ENCODE data around the genes MAP3K13 and DGKG.

DNA sequence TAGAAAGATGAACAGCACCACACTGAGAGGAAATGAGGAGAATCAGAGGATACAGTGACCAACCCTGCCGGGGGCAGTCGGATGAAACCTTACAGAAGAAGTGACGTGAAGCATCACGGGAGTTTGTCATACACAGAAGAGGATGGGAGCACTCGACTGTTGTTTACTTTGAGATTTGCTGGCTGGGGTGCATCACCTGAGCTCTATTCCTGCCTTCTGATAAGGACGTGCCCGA, 45.4 kb downstream of the MAGEF1 start:
- PRO-cap, result no peak
- RAMPAGE, long total RNA, 4 experiments, result no peak in any of the 4 experiments

DNA sequence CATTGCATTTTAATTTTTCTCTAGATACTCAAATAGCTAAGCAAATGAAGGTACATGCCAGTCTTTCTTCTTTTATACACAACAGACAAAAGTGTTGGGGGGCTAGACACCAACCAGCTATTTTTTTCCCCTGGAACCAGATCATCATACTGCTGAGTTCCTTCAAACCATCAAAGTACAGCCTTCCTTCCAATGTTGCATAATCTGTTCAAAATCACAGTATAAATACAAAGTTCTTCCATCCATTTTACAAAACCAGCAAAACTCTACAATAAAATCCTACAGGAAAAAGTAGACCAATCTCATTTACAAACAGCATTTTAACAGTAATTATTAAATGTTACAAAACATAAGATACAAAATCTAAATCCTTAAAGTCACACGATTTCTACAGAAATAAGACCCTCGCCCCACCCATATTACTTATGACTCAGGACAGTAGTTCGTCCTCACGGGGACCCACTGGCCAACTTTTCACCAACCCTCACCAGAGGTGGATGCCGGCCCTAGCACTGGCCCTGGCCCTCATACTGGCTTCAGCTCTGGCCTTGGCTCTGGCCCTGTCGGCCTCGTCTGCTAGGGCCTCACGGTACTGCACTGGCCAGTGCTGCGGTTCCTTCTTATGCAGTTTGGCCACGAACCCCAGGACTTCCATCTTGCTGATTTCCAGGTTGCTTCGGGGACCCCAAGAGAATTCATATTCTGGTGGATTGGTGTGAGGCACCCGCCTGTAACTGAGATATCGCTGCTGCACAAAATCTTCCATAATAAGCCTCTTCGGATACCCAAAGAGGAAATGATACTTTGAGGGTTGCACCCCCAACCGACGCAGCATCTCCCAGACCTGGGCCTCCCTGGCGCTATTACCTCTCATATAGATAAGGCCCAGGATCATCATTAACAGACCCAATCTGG, 1.2 kb downstream of the MAGEF1 start:
- PRO-cap, result no peak
- RAMPAGE, long total RNA, 4 experiments, result start-site peak on the minus strand in 2 of 4 experiments, centred at positions 171 to 604 of the sequence, 5 to 32 reads per replicate

DNA sequence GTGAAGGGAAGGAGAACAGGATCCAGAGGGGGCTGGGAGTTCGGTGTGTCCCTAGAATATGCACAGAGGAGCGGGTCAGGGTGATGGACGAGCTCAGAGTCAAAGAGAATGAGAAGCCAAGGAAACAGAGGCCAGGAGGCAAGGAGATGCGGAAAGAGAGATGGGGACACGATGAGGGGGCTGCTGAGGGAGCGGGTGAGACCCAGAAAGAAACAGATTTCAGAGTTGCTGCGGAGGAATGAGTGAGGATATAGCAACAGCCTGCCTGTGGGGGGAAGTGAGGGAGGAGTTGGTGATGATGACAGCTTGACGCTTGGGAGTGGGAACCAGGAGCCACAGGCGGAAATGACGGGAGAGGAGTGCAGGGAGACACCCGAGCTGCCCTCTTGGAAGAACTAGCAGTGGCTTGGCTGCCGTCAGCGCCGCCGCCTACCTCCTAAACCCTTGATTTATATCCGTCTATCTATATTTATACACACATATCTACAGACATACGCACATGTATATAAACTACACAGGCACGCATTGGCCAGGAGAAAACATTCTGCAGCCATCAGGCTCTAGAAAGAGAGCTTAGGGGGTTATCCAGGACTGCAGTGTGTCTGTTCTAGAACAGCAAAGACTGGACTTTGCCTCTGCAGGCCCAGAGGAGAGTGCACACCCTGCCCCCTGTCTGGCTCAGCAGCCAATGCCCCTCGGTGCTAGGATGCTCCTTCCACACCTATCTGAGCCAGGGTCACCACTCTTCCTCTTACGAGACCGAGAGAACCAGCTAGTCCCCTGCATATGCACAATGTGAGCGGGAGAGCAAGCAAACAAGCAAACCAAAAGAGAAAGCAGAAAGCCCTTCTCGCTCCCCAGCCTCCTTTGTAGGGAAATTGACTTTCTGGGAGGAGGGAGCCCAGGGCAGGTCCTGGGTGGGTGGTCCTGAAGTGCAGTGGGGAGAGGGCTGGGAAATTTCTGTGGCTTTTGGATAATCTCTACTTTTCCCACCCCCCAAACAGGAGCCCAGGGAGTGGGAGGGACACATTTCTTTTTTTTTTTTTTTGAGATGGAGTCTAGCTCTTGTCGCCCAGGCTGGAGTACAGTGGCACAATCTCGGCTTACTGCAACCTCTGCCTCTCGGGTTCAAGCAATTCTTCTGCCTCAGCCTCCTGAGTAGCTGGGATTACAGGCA, 45.3 kb upstream of the MAGEF1 start:
- PRO-cap, result bidirectional peak, plus-strand start at position 342 of the sequence, minus-strand start at position 269 of the sequence
- RAMPAGE, long total RNA, 4 experiments, result no peak in any of the 4 experiments

DNA sequence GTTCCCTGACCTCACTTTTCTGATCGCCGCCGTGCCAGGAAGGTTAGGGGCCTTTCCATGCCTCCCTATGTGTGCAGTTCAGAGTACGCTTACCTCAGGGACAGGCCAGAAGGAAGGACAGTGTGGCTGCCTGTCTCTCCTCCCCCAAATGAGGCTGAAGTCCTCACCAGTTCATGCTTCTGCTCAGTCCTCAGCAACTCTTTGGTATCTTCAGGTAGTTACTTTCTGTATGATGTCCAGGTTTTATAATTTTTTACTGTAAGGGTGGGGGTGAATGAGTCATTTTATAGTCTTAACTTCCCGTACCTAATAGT, 98.7 kb downstream of the VPS8 start:
- PRO-cap, result unidirectional peak, minus-strand start at position 67 of the sequence; unidirectional peak, minus-strand start at position 150 of the sequence; unidirectional peak, minus-strand start at position 203 of the sequence
- RAMPAGE, long total RNA, 4 experiments, result no peak in any of the 4 experiments

- PRO-cap, result no peak
- RAMPAGE, long total RNA, 4 experiments, result no peak in any of the 4 experiments
Observed at GRCh38 chr3:185151101-185151513, 1.8 kb downstream of the C3orf70 start.

DNA sequence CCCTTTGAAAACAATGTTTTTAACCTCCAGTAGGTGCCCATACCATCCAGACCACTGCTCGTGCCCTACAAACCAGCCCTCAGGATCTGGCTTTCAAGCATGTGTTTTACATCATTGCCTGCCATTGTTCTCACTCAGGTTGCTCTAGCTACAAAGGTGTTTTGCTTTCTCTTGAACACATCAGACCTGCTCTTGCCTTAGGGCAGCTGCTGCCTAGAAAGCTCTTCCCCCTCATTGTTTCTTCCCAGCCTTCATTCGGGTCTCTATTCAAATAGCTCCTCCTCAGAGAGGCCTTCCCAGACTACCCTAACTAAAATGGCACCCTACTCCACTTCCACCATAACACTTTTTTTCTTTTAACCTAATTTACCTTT, 32.2 kb upstream of the MAP3K13 start:
- PRO-cap, result no peak
- RAMPAGE, long total RNA, 4 experiments, result no peak in any of the 4 experiments

GRCh38 chr3:185362746-185363947, at the start of gene MAP3K13:
Gene MAP3K13, plus strand, starts transcription at chr3:185363136.
- PRO-cap, result no peak
- RAMPAGE, long total RNA, 4 experiments, result no peak in any of the 4 experiments

DNA sequence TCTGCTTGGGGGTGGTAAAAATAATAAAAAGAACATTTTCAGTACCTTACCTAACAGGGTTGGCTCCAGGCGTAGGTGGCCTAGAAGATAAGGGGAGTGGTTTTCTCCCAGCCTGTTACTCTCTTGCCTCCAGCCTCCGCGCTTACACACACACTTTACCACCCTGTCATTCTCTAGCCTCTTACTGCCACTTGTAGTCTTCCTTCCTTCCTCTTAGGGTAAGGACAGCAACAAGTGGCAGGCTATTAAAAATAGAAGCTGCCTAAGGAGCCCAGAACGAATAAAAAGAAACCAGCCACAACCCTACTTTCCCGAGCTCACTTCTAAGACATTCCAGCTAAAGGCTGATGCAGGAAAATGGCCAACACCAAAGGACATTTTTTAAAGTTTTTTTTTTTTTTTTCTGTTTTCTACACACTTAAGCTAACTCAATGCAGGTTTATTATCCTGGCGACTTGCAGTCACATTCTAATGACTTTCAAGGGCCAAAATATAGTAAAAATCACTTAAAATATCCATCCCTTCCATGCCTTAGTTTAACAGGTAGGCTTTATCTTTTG, 9.7 kb upstream of the LIPH start:
- PRO-cap, result no peak
- RAMPAGE, long total RNA, 4 experiments, result no peak in any of the 4 experiments

DNA sequence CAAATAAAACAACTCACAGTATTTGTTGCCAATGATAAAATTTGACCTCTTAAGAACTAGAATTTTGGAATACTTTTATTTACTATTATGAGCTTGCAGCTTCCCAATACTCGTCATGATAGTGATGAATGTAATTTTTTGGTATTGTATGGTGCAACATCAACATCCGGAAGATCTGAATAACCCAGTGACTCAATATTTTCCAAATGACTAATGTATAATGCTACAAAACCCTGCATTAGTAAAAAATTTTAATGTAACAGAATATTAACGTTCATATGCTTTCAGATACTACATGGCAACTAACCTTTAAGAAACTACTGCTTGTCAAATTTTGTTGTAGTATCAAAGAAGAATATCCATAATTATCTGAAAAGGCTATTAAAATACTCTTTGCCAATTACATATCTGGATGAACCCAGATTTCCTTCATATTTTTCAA, 95.4 kb downstream of the IGF2BP2 start:
- PRO-cap, result no peak
- RAMPAGE, long total RNA, 4 experiments, result no peak in any of the 4 experiments

DNA sequence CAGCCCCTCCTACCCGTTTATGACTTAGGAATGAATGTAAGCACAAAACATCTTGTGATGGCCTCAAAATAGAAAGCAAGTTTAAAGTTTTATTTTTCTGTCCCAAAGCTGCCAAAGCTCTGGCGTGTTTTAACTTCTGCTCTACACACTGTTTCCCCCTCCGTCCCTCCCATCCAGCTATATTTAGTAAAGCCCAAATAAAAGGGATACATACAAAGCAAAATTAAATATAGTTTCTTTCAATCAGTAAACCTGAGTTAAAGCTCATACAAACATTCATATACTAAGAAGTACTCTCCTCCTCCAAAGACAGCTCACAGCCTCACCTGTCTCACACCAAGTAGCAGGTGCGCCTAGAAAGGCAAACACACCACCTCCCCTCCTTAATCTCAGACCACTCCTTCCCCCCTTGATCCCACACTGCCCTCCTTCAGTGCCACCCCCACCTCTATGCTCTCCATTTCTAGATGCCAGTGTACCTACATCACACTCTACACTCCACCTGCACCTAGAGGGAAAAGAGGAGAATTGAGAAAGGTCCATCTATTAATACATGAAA, 59.7 kb downstream of the IGF2BP2 start:
- PRO-cap, result no peak
- RAMPAGE, long total RNA, 4 experiments, result no peak in any of the 4 experiments

DNA sequence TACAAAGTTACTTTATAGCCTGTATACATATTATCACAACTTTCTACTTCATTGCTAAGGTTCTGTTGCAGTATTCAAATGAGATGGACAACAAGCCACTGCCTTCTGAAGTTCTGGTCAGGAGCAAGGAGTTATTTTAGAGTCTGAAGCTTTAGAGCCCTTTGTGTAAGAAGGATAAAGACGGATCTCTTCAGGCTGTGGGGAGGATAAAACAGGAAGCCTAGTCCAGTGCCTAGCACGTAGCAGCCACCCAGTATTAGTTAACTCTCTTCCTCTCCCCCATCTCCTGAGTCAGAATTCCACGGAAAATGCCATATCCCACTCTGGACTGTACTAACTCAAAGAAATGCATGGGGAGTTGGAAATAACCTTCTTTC, 9.5 kb downstream of the IGF2BP2 start:
- PRO-cap, result no peak
- RAMPAGE, long total RNA, 4 experiments, result no peak in any of the 4 experiments

DNA sequence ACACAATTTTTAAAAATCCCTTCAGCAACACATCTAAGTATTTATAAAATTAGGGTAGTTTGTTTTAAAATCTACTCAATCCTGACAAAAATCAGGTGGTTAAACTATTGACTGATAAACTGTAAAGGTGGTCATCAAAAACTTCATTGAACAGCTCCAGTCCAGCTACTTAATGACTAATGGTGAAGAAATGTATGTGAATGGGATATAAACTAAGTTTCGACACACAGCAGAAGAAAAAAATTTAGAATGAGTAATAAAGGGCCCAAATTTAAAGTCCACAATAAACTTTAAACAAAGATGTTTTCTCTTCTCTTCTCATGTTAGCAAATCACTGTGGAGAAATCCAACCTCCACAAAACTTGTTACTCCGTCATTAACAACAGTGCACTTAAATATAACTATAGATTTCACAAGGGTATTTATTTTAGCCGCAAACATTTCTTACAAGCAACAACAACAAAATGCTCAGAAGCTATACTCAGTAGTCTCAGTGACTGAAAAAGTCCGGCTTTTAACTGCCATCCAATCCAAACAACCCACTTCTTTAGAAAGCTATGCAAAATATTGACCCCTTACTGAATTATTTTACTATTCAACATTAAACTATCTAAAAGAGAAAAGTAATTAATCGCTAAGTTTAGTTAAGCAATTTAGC, 2.6 kb downstream of the IGF2BP2 start:
- PRO-cap, result no peak
- RAMPAGE, long total RNA, 4 experiments, result no peak in any of the 4 experiments

GRCh38 chr3:185922555-185923214, 15.1 kb downstream of the TRA2B start:
- PRO-cap, result no peak
- RAMPAGE, long total RNA, 4 experiments, result no peak in any of the 4 experiments

DNA sequence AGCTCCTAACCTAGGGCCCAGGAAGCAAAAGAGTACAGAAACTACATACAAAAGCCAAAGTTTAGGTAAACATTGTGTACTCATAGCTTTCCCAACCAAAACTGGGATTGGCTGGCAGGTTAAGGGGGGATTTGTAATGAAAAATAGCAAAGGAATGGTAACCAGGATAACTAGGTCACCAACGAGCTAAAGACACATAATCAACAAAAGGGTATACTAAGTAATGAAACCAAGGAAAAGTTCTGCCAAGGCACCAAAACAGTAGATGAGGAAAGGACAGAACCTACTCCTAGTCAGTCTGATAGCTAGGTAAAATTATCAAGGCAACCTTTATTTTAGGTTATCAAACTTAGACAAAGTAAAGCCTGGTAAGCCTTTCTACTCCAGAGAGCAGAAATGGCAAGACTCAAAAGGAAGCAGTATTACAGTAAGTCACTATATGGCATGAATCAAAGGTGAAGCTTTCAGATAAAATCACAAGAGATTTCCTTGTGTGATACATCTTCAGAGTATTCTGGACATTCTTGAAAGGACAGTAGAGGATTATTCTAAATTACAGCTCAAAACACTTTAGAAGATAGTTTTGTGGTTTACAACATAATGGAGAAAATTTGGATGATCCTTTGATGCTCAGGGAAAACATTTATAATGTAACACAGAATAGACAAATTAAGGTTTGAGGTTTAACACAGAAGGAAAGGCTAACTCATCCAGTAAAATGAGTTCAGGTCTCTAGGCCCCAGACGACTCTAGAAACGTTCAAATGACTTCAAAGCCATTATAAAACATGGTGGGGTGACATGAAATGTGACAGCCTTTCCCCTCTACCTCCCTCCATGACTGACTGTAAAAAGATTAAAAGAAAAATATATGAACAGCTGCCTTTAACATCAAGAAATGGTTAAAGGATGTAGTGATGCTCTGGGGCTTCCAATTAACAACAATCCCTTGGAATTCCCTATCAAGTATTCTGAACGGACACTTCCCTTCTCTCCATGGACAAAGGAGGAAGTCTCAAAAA, 9.9 kb downstream of the TRA2B start:
- PRO-cap, result unidirectional peak, minus-strand start at position 412 of the sequence
- RAMPAGE, long total RNA, 4 experiments, result no peak in any of the 4 experiments

GRCh38 chr3:186078872-186079134, 30.1 kb downstream of the ETV5 start:
- PRO-cap, result no peak
- RAMPAGE, long total RNA, 4 experiments, result no peak in any of the 4 experiments

- PRO-cap, result no peak
- RAMPAGE, long total RNA, 4 experiments, result no peak in any of the 4 experiments
Observed at GRCh38 chr3:186095477-186095676, 13.5 kb downstream of the ETV5 start.

- PRO-cap, result no peak
- RAMPAGE, long total RNA, 4 experiments, result no peak in any of the 4 experiments
Observed at GRCh38 chr3:186193417-186193930, 84.6 kb upstream of the ETV5 start.

DNA sequence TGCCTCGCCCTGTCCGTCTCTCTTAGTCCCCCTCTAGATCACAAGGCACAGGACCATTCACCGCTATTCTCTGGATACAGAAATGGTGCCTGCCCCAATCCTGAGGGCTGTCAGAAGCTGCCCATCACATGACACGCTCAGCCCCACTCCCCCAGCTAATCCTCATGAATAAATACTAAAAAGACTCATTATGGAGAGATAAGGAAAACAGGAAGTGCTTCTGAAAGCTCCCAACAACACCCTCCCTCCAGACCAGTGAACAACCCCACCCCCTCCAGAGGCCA, 100.8 kb upstream of the ETV5 start:
- PRO-cap, result no peak
- RAMPAGE, long total RNA, 4 experiments, result no peak in any of the 4 experiments

DNA sequence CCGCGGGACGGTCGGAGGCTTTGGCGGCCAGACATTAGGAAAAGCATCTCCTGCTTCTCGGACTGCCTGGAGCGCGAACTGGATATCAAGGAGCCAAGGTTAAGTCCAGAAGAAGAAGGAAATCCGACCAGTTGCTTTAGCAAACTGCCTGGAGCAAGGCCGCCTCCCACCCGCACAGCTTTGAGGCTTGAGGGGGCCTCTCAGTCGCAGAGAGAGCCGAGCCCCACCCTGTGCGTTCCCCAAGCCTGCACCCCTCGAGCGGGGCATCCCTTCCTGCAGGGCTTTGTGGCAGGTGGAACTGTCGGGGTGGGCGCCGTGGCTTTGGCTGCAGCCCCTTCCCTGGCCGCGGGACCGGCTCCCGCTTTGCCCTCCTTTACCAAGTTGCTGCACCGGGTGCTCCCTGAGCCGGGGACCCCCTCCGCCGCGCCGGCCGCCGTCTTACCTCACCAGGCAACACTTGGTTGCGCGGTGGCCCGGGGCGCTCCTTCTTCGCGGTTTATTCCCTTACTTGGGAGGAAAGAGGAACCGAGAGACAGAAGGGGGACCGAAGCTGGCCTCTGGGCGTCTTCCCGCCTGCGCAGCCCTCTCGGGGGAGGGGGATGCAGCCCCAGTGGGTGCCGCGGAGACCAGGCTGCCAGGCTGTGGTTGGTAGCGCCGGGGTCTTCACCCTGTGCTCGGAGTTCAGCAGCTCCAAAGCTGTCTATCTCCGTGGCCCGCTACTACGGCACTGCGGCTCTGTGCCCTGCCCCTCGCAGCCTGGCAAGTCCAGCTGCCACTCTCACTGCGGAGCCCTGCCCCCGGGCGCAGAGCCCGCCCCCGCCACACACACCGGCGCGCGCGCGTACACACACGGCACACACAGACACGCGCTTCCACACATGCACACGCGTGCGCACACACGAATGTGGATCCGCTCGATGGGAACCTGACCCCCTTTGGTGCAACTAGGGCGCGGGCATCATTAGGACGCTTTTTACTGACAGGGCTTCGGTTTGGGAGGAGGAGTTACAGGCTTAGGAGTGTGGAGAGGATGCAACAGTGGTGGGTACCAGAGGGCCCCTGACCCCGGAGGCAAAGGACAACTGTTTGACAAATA, at the start of gene DGKG:
Gene DGKG, minus strand, starts transcription at position 731 of the 1,096 bp plus-strand sequence.
- PRO-cap, result unidirectional peak, minus-strand start at position 758 of the sequence
- RAMPAGE, long total RNA, 4 experiments, result start-site peak on the minus strand in 1 of 4 experiments, centred at position 764 of the sequence, 16 reads per replicate

DNA sequence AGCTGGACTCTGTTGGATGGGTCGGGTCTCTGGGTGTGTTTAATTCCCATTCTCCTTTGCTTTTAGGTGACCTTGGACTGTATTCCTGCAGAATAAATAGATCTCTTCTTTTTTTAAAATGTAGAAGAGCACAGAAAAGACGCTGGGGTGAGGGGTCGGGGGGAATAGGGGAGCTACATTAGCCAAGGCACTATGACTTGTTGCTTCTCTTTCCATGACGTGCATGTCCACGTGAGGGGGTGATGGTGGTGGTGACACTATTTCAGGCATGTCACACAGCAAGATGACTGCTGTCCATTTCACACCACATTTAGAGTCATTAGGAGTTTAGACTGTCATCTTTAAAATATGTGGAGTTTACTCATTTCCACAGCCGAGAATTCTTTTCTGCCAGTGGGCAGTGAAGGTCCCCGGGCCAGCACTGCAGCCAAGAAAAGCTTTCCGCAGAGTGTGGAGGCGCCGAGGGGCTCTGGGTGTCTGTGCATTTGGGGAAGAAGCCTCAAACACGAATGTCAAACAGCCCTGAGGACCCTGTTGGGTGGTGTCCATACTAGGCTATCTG, 908 bp upstream of the DGKG start:
- PRO-cap, result no peak
- RAMPAGE, long total RNA, 4 experiments, result no peak in any of the 4 experiments

Measured in Peyer's patch (tissue), 4 donors.